HGPS cell (cell line): Measurements from ENCODE around the genes LMNB2 and GADD45B.

DNA sequence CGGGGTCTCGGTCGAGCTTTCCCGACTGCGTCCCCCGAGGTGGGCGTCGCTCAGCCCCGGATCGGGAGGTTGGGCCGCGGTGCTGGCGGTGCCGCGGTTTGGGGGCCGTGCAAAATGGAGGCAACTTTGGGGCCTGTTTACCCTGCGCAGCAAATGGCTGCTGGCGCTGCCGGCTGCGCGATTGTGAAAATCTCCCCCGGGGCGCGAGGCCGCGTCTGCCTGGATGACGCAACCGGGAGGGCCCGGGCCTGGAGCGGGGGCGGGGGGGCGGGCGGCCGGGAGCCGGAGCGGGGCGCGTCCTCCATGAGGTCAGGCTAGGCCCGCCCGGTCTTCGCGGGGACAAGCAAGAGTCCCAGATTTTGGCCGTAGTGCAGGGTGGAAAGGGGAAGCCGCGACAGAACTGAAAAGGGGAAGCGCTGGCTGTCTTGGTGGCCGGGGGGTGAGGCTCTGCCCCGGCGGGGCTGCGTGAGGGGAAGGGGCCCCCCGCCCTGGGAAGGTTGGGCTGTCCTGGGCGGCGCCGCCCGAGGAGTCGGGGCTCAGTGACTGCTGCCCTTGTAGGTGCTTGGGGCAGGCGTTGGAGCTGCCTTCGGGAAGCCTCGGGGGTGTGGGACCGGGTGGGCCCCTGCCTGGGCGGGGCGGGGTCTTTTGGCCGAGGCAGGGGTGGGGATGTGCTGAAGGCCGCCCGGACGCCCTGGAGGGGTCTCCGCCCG lies 11.2 kb downstream of the PEAK3 start:
- RRBS, result 3% methylated on average over 34 of the region's 68 CpGs

- RRBS, result 34% methylated on average over 6 of the region's 25 CpGs
These were observed 9.0 kb downstream of the PEAK3 start for GRCh38 chr19:2272913-2273351.

GRCh38 chr19:2302189-2302872 lies 5.6 kb downstream of the LINGO3 start:
- RRBS, result 27% methylated on average over 10 of the region's 44 CpGs

- RRBS, result 55% methylated on average over 2 of the region's 15 CpGs
These were observed 4.4 kb downstream of the LINGO3 start for GRCh38 chr19:2303506-2303983.

- RRBS, result no CpG with 5 or more reads among the region's 12 CpGs
These were observed 4.3 kb downstream of the TIMM13 start for GRCh38 chr19:2423043-2423596.

GRCh38 chr19:2456507-2457240 lies at the start of gene LMNB2:
Gene LMNB2 (minus strand): TSS chr19:2456959.
- RRBS, result 2% methylated on average over 41 of the region's 99 CpGs

- RRBS, result 6% methylated on average over 14 of the region's 26 CpGs
These were observed 6.0 kb upstream of the LMNB2 start for GRCh38 chr19:2462786-2463222.

DNA sequence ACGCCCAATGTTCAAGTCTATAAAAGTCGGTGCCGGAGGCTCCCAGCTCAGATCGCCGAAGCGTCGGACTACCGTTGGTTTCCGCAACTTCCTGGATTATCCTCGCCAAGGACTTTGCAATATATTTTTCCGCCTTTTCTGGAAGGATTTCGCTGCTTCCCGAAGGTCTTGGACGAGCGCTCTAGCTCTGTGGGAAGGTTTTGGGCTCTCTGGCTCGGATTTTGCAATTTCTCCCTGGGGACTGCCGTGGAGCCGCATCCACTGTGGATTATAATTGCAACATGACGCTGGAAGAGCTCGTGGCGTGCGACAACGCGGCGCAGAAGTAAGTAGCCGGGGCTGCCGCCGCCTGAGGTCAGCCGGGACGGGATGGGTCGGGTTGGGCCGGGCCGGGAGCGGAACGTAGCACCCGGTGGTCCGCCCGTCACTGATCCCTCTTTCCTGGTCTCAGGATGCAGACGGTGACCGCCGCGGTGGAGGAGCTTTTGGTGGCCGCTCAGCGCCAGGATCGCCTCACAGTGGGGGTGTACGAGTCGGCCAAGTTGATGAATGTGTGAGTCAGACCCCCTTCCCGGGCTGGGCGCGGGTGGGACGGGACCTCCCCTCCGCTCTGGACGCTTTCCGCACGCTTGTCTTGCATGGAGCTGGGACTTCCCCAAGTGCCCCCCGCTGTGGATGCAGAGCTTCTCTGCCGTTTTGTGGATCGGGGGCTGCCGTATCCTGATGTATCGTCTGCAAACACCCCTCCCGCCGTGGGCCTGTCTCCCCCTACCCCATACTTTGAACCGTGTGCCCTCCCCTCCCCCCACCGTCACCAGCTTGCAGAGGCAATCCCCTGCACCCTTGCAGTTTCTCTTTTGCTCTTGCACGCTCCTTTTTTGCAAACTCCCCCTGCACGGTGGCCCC lies at the start of gene GADD45B:
Gene GADD45B (plus strand): TSS at position 50 of the 906 bp plus-strand sequence.
- RRBS, result no CpG with 5 or more reads among the region's 66 CpGs

GRCh38 chr19:2664019-2664699 lies 38.3 kb downstream of the GNG7 start:
- RRBS, result 58% methylated on average over 5 of the region's 21 CpGs

DNA sequence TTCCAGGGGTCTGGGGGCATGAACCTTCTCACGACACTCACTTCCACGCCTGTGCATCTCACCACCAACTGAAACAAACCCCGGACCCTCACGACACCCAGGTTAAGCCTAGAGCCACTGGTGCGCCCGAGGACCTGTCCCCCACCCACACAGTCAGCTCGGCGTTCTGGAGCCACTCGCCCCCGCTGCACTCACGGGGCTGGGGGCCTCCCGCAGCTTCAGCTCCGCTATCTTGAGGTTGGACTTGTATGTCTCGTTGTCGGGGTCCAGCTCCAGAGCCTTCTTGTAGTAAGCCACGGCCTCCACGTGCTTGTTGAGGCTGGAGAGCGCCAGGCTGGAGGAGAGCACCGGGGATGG lies 20.8 kb downstream of the SGTA start:
- RRBS, result 96% methylated on average over 1 of the region's 19 CpGs

- RRBS, result 0% methylated on average over 2 of the region's 59 CpGs
These were observed 587 bp upstream of the ZNF77 start for GRCh38 chr19:2945079-2946036.

DNA sequence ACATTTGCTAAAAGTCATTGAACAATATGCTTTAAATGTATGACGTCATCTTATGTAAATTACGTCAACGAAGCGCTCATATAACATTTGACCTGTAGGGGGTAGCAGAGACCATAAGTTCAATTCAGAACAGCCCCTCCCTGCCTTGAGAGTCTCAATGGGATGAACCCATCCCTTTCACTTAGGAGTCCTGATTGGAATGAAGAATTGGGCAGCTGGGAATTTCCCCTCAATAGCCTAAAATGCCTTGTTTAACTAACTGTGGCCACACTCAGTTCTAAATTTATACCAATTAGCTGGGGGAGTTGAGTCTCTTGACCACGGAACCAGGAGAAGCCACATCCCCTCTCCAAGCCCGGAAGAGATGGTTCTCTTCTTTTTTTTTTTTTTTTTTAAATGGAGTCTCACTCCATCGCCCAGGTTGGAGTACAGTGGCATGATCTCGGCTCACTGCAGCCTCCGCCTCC lies 15.2 kb upstream of the TLE6 start:
- RRBS, result no CpG with 5 or more reads among the region's 9 CpGs

DNA sequence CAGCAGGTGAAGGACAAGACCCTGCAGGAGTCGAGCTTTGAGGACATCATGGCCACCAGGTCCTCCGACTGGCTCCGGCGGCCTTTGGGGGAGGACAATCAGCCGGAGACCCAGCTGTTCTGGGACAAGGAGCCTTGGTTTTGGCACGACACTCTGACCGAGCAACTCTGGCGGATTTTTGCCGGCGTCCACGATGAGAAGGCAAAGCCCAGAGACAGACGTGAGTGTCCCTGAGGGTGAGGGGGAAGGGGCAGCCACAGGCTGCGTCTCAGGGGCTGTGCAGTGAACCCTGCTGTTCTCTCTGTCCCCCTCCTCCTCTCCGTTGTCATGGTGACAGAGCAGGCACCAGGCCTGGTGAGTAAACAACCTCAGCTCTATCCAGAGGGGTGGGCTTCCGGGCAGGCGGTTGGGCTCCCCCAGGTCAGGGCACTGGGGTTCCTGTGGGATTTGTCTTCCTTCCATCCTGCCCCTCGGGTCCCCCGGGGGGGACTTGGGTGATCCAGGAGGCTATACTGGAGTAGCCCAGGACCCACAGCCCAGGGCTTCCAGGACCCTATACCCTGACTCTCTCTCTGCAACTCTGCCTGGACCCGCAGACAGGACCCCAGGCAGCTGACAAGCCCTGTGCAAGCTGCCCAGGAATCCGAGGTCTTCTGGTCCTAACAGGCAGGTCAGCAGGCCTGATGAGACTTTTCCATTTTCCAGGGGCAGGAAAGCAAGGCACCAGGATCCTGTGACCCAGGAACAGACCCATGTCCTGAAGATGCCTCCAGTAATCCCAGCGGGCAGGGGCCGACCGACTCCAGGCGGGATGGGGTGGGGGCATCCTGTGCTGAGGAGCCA lies 9.9 kb downstream of the TLE6 start:
- RRBS, result 21% methylated on average over 8 of the region's 24 CpGs

DNA sequence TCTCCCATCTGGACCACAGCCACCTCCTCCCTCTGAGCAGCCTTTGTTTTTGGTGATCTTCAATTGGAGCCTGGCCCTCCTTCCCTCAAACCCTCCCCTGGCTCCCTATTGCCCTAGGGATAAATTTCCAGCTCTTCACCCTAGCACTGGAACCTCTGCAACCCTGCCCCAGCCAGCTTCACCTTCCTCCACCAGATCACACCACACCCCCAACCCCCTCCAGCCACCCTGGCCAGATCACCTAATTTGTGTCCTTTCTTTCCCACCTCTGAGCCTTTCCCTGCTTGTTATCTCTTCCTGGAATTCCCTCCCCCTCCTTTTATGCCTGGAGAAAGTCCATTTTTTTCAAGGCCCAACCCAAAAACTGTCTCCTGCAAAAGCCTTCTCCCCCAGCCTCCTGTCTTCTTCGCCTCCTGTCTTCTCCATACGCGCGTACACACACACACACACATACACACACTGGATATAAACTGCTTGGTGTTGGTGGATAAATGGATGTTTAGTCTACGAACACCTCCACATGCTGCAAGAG lies 5.2 kb upstream of the TLE2 start:
- RRBS, result no CpG with 5 or more reads among the region's 5 CpGs

GRCh38 chr19:3046587-3047467 lies 15.5 kb downstream of the TLE5 start:
- RRBS, result 11% methylated on average over 11 of the region's 50 CpGs

DNA sequence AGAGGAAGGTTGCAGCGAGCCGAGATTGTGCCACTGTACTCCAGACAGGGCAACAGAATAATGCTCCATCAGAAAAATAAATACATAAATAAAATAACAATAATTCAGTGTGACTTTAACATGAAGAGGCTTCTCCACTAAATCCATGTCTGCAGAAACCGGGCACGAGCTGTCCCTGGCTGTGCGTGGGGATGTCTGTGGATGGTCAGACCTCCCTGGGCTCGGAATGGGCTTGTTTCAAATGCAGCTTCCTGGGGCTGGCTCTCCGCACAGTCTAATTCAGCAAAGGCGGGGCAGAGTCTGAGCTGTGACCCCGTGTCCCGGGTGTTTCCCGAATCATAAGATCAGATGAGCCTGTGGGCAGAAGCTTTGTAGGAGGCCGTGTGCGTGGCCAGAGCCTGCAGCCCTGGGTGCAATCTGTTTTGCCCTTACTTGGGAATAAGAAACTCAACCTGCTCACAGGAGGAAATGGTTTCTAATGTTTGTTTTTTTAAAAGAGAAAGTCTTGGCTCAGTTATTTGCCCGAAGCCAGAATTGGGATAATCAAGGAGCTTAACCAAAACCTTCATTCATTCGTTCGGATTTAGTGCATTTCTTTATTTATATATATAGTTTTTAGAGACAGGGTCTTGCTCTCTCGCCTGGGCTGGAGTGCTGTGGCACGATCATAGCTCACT lies 13.9 kb upstream of the GNA11 start:
- RRBS, result no CpG with 5 or more reads among the region's 18 CpGs

DNA sequence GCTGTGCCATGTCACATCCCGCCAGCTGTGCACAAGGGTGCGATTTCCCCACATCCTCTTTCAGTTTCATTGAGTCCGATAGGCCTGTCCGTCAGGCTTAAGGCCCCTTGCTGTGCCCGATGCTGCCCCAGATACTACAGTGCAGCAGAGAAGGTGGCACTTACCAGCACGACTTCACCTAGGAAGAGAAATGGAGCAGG lies 10.6 kb upstream of the GNA15 start:
- RRBS, result no CpG with 5 or more reads among the region's 6 CpGs

DNA sequence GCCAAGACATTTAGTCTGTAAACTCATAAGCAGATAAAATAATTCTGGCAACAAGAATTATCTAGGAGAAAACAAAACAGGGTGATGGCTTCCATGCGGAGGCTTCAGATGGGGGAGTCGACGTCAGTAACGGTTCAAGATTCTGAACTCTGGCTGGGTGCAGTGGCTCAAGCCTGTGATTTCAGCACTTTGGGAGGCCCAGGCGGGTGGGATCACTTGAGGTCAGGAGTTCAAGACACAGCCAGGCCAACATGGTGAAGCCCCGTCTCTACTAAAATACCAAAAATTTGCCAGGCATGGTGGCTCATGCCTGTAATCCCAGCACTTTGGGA lies 1.3 kb downstream of the GNA15 start:
- RRBS, result no CpG with 5 or more reads among the region's 6 CpGs

GRCh38 chr19:3196607-3196806 lies 10.8 kb downstream of the NCLN start:
- RRBS, result 95% methylated on average over 4 of the region's 10 CpGs

- RRBS, result 19% methylated on average over 5 of the region's 44 CpGs
These were observed 61.3 kb downstream of the CELF5 start for GRCh38 chr19:3285655-3286296.